H7 (cell line): ENCODE measurements around the genes SLC46A1, RAB34, PIPOX and GIT1.

DNA sequence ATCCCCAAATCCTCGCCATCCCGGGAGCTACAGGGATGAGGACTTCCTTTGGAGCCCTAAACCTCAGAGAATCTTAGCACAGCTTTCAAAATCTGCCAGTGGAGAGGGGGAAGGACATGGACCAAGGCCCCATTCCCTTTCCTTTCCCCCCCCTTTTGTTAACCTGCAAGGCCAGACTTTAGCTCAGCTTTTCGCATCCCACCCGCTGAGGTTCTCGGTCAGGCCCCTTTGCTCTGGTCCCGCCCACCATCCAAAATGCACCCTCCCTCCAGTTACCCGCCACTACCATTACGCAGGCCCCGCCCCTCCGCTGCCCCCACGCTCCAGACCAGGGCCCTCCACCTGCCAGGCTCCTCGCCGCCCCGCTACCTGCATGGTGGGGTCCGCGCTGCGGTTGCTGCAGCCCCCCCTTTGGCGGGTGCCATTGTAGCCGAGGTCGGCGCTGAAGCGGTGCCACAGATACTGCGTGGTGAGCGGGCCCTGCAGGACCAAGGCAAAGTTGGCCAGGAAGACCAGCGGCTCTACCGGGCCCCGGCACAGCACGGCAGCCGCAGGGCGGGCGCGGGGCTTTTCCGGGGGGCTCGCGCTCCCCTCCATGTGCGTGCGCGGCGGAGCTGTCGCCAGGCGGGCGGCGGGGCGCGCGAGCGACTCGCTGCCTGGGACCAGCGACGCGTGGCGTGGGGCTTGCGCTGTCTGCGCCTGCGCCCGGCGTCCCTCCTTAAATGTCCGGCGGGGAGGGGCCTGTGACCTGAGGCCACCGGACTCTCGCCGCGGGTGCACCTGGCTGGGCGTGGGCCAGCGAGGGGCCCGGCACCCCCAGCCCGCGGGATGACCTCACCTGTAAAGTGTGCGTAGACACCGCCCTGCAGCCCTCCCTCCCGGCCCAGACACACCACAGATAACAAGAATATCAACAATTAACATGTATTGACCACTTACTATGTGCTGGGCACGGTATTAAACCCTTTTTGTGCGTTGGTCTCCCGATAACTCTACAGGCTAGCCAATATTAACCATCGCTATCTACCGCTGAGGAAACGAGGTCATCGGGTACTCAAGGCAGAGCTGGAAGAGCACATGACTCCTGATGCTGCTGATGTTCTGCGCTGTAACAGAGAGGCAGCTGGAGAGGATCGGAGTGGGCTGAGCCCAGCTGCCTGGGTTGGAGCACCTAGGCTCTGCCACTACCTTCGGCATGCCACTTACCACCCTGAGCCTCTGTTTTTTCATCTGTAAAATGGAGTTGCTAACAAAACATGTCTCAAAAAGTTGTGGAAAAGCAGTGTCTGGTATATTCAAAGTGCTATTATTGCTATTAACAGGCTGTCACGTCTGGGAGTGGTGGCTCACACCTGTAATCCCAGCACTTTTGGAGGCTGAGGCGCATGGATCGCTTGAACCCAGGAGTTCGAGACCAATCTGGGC is at the start of gene SLC46A1:
Gene SLC46A1, minus strand, starts transcription at position 695 of the 1,425 bp plus-strand sequence.
- RAMPAGE, long total RNA, result no peak

GRCh38 chr17:28475090-28475872 is 1.8 kb downstream of the SLC13A2 start:
- RAMPAGE, long total RNA, result no peak

DNA sequence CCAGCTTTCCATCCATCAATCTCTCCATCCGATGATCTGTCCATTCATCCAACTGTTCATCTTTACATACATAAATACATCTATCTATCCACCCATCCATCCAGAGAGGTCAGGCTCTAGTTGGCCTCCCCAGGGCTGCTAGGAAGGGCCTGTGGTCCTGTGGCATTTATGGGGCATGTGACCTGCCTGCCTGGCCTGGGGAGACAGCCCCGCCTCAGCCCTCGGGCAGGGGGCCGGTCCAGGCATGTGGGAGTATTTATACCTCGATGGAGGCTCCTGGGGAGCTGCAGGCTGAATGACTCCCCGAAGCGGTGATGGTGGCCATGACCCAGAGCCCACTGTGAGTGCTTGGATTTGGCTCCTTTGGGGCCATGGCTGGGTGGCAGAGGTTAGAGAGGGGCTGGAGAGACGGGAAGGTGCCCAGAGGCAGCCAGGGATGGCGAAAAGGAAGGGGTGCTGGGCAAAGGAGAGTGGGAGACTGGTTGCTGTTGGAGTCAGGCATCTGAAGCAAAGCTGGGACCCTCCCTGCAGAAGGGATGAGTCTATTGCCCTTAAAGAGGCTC is 7.4 kb downstream of the FOXN1 start:
- RAMPAGE, long total RNA, result no peak

DNA sequence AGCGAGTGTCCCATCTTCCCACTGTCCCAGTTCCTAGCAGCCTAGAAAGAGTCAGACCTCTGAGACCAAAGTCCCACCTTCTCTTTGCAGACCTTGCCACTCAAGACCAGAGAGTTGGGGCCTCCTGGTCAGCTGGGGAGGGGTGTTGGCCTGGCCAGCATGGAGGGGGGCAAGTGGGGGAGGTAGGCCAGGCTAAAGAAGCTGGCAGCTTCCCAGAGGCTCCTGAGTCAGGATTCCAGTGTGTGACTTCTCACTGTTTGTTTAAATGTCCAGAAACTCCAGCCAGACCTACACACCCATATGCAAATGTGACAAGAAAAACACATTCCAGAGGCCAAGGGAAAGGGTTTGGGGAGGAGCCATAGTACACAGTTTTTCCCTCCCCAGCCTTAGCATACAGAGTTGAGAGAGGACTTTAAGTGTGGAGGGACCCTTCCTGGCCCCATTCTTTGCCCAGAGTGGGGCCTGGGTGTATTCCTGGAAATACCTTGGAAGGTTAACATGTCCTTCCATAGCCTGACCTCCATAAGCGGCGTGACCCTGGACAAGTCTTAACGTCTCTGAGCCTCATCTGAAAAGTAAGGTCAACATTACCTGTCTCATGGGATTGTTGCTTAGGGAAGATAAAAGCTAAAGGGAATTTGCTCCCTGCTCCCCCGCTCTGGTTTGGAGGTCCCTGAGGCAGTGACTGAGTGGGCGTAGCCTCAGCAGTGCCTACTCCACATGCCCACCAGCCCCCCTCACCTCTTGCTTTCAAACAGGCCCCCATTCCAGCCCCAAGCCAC is 19.0 kb downstream of the FOXN1 start:
- RAMPAGE, long total RNA, result no peak

- RAMPAGE, long total RNA, result no peak
These were observed 3.7 kb downstream of the UNC119 start for GRCh38 chr17:28548758-28549125.

DNA sequence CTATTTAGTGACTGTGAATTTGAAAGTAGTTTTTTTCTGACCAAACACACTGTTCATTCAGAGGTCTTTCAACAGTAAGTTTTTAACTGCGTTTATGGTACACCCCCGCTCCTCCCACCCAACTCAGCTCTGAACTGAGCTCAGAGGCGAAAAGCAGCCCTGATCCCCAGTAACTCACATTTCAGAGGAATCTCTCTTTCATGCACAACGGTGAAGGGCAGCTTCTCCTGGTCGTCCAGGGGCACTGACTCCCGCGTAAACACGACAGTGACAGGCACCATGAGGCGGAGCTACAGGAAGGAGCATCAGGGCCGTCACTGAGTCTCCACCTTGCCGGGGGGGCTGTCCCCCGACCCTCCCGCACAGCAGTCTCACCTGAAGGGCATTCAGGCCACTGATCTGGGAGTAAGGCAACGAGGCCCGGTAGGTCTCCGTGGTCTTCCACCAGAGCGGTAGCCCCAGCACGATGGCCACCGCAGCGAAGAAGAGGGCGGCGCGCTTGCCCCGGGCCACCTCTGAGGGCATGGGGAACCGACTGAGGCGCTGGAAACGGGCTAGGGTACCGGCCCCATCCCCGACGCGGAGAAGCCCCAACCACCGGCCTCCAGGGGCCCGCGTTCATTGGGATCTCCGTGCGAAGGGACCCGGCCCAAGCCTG is 521 bp downstream of the PIGS start:
- RAMPAGE, long total RNA, result no peak

- RAMPAGE, long total RNA, result no peak
These were observed 5.8 kb upstream of the RSKR start for GRCh38 chr17:28619555-28620462.

DNA sequence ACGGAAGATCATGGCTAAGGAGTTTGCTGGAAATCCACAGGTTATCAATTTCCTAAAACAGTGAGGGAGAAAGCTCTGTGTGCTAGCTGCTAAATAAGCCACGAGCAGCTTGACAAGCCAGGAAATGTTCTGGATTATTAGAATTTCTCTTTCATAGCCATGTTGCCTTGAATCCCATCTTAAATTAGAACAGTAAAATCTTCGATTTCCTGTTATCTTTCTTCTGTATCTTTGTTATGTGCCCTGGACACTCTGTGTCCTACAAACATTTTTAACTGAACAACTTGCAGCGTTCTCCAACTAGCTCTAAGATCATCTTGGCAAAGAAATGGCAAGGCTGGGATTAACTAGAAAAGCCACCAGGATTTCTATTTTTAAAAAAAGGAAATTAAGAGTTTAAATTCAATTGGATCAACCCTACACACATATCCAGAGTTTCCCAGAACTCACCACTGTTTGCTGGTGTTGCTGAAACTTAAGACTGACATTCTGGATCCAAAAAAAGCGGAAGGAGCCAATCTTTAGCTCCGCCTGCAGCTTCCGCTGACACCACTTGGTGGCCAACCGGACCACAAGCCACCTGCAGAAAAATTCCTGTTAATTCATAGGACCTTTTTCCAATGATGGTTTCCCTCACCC is 1.2 kb downstream of the BLTP2 start:
- RAMPAGE, long total RNA, result no peak

DNA sequence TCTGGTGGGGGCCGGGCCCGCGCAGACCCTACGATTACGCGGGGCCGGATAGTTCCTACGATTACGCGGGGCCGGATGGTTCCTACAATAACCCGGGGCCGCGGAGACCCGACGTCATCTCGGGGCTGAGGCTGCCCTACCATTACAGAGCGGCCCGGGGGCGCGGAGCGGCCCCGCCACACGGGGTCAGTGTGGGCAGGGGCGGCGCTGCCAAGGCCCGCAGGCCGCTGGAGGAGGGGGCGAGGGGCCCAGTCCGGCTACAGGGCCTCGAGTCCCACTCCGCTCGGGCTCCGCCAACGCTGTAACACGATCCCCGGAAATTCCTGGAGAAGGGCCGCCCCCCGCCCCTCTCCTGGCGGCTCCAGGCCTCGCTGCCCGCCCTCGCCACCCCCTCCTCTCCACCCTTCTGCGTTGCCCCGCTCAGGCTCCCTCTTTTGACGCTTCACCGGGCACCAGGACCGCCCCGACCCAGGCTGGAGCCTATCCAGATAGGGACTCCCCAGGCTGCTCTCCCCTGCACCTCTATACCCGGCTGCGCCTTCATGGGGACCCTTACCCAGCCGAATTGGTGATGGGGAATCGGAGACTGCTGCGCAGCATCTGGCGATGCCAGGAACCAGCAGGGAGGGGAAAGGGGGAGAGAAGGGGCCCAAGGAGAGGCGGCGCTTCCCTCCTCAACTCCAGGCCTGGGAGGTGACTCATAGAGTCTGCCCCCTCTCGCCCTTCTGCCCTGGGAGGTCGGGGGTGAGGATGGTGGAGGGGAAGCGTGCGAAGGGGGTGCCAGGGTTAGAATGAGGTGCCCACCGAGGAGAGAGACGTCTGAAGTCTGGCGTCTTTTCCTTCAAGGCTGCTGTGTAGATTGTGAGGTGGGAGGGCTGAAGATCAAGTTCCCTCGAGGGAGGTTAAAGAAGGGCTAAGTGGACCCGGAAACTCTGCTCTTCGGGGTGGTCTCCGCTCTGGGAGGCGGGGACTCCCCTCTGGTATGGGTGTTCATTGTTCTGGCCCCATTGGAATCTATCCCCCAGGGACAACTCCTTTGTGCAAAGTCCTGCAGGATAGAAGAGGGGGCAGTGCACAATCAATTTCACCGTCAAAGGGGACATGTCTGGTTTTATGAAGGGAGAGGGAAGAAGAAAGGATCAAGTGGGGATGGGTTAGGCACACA is at the start of gene RAB34:
Gene RAB34, minus strand, starts transcription at position 303 of the 1,165 bp plus-strand sequence.
- RAMPAGE, long total RNA, result start-site peak on the minus strand centred at position 199 of the sequence, 125 bp wide, 80 reads; start-site peak on the minus strand centred at position 625 of the sequence, 14 bp wide, 49 reads; start-site peak on the minus strand centred at position 846 of the sequence, 36 bp wide, 21 reads

DNA sequence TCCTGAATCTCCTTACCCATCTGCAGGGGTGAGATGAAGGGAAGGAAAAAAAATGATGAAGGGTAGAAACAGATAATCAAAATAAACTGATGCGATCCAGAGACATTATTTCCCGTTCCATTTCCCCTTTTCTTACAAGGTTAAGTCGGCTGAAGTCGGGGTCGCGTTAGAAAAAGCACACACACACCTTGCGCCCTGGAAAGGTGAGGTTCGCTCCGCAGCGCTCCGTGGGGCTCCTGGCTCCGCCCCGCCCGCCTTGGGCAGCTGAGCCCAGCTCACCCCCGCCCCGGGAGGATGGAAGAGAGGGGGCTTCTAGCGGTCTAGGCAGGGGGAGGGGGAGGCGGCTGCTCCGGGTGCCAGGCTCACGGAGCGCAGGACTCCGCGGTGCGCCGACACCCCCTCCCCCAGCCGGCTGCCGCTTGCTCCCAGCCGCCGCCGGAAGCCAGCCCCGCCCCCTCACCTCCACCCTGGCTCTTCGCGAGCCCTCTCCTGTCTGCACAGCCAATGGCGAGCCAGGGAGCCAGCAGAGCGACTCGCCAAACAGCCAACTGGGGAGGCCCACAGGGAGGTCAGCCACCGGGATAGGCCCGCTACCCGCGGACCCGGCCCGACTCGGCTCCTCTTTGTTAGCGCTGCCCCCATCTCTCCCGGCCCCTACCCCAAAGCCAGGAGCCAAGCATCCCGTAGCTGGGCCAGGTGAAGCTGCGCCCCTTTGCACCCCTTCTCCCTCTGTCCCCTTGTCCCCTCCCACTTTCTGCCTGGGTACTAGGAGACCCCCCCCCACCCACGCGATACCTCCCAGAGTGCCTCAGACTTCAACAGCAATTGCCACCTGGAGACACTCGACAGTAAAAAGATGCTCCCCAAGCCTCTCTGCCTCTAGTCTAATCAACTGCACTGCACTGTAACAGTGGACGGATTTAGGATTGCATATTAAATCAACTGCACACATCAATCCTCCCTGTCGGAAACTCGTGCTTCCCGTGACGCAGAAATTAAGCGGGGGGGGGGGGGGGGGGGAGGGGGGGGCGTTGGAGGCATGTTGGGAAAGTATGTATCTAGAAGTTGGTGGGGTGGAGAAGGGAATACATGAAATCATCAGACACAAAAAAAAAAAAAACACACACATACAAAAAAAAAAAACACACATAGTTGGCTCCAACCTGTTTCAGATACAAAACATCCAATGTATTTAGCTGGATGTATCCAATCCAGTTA is 30.2 kb downstream of the FAM222B start:
- RAMPAGE, long total RNA, result start-site peak on the minus strand centred at position 420 of the sequence, 69 bp wide, 50 reads

DNA sequence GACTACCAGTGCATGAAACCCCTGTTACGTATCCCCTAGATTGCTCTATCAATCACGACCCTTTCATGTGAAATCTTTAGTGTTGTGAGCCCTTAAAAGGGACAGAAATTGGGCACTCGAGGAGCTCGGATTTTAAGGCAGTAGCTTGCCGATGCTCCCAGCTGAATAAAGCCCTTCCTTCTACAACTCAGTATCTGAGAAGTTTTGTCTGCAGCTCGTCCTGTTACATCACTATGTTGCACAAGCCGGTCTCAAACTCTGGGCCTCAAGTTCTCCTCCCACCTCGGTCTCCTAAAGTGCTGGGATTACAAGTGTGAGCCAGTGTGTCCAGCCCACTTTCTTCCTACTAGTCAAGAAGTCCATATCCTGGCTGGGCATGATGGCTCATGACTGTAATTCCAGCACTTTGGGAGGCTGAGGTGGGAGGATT is 3.7 kb downstream of the FLOT2 start:
- RAMPAGE, long total RNA, result no peak

- RAMPAGE, long total RNA, result no peak
These were observed 9.8 kb upstream of the DHRS13 start for GRCh38 chr17:28912447-28913375.

DNA sequence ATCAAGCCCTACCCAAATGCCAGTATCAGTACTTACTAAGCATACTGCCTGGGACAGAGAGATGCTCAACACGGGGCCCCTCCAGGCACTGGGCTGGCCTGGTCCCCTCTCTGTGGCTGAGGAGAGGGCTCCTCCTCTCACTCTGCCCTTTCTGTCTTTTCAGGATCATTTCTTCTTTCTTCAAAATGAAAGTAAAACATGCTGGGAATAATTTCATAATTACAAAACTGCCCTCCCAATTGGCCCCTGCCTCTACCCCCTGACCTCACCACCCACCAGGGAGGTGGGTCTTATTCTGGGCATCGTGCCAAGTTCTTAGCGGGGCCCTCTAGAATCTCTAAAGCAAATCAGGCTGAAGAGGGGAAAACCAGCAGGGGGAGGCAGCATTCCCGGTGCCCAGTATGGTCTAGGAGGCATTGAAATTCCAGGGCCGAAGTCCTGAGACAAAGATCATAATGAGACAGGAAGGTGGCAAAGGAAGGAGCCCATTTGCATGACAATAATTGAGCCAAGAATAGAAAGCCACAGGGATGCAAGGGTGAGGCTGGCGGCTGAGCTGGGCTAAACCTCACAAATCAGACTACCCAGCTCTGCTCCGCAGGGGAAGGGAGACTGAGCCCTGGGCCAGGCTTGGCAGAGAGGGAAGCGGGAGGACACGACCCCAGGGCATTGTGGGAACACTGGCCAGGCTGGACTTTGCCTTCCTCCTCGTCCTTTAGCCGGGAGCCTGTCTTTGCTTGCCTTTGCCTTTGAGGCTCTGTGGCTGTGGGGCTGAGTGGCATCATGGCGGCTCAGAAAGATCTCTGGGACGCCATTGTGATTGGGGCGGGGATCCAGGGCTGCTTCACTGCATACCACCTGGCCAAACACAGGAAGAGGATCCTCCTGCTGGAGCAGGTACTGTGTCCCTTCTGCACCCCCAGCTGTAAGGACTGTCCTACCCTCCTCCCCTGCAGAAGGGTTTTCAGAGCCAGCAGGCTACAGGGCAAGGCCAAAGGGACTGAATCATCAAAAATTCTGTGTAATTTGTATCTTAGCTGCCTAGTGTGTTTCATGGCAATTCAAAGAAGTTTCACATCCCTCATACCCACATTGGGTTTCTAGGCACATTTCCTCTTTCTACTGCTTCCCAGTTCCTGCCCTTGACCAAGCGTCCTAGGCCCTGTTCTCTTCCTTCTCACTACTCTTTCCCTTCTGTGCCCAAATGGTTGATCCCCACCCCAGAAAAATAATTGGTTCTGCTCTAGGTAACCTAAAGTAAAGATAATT is at the start of gene PIPOX:
Gene PIPOX, plus strand, starts transcription at position 699 of the 1,269 bp plus-strand sequence.
- RAMPAGE, long total RNA, result start-site peak on the plus strand centred at position 591 of the sequence, 97 bp wide, 41 reads

DNA sequence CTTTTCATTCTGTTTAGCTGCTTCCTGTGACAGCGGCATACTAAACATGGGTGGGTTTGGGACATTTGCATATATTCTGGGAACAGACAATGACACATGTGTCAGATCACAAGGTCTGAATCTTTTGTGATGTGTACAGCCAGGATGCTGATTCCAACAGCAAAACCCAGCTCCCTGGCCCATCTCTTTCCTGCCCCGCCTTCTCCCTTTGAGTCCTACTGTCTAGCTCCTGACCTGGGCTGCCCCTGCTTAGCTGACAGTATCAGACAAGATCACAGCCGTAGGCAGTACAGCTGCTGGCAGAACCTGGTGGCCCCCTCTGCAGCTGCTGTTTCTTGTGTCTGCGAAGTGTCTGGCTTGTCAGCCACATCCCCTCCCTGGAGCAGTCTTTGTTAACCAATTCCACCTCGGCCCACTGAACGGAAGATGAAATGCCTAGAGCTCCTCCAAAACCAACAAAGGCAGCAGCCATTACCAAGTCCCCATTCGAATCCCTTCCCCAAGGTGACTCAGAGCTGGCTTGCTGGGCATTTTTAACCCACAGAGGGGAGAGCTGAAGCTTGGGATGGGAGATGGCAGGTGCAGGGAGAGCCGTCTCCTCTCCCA is 5.6 kb downstream of the PIPOX start:
- RAMPAGE, long total RNA, result no peak

GRCh38 chr17:29092226-29092678 is 49.3 kb downstream of the PIPOX start:
- RAMPAGE, long total RNA, result no peak

DNA sequence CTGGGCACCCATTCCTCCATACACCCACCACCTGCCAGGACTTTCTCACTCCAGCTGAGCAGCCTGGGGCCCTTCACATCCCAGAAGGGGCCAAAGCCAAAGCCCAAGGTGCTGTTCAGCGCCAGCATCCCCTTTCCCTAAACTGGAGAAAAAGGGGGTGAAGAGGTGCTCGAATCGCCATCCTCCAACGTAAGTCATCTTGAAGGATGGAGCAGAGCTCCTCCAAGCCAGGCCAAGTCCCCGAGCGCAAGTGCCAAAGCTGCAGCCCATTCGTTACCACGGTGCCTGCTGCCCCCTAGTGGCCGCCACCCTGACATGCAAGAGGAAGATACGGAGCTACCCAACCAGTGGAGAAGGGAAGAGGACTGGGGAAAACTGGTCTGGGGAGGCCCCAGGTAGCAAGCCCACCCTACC is 63.2 kb downstream of the MYO18A start:
- RAMPAGE, long total RNA, result no peak

DNA sequence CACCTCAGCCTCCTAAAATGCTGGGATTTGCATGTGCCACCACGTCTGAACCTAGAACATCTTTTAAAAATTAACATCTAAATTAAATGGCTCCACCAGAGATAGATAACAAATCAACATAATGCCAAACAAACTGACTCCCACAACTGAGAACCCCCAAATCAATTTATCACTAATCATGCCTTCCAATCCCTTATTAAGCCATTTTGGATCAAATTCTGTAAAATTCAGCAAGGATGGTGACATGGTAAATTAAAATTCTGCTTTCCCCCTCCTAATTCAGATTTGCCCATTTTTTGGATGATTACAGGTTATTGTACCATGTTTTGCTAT is 16.7 kb downstream of the NUFIP2 start:
- RAMPAGE, long total RNA, result no peak

- RAMPAGE, long total RNA, result no peak
These were observed 13.4 kb upstream of the TAOK1 start for GRCh38 chr17:29376694-29377237.

- RAMPAGE, long total RNA, result no peak
These were observed 709 bp upstream of the TP53I13 start for GRCh38 chr17:29567819-29568164.

DNA sequence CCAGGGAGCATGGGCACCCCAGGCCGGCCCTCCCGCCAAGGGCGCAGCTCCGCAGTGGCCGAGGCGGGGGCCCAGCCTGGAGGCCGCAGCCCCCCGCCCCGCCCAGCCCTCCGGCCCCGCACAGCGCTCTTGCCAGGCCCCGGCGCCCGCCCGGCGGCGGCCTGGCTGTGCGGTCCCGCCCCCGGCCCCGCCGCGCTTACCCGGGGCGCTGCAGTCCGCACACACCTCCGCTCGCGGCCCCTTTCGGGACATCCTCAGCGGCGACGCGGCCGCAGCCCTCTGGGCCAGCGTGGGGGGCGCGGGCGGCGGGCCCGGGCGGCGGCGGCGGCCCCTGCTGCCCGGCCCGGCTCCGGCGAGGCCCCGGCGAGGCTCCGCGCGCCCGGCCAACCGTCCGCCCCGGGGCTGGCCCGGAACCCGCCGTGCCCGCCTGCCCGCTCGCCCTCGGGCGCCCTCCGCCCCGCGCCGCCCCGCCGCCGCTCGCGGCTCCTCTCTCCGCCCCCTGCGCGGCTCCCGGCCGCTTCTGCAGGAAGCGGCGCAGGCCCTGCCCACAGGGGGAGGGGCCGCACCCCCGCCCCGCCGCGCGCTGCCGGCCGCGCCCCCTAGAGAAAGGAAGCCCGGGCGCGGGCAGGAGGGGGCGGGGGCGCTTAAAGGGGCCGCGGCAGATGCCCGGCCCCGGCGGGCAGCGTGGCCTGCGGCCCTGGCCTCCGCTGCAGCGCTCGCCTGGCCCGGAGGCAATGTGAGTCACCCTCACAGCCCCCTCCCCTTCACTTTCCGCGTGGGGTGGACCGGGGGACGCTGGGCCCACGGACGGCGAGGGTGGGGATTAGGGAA is at the start of gene GIT1:
Gene GIT1, minus strand, starts transcription at position 522 of the 831 bp plus-strand sequence.
- RAMPAGE, long total RNA, result no peak